Occipital lobe (tissue), 2 donors: Measurements from ENCODE around the genes RPS2, NTHL1, DNASE1L2 and NTN3.

DNA sequence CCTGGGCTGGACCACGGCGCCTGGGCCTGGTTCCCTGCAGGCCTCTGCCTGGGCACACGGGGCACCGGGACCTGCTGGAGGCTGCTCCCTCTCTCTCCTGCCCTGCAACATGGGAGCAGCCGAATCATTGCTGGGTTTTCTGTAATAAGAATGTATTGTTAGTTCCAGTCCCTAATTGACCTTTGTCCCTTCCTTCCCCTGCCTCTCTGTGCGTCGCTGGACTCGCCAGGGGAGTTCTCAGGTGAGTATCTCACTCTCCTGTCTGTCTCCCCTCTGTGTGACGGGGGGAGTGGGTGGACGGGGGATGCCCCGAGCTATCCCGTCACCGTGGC is 13.5 kb downstream of the NME3 start:
- RAMPAGE, long total RNA, result no peak

DNA sequence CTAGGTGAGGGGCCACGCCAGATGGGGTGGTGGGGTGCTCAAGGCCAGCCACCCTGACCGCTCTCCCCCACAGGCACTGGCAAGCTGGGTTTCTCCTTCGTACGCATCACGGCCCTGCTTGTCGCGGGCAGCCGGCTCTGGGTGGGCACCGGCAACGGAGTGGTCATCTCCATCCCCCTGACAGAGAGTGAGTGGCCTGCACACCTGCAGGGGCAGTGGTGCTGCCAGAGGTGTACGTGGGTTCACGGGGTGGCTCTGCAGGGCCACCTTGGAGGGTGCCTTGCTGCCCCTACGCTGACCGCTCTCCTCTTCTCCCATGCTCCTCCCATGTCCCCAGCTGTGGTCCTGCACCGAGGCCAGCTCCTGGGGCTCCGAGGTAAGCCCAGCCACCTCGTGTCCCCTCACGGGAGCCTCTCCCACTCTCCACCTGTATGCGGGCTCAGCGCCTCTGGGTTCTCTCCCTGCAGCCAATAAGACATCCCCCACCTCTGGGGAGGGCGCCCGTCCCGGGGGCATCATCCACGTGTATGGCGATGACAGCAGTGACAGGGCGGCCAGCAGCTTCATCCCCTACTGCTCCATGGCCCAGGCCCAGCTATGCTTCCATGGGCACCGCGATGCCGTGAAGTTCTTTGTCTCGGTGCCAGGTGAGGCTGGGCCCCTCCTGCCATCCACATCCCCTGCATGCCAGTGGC is 3.5 kb downstream of the NME3 start:
- RAMPAGE, long total RNA, result no peak

DNA sequence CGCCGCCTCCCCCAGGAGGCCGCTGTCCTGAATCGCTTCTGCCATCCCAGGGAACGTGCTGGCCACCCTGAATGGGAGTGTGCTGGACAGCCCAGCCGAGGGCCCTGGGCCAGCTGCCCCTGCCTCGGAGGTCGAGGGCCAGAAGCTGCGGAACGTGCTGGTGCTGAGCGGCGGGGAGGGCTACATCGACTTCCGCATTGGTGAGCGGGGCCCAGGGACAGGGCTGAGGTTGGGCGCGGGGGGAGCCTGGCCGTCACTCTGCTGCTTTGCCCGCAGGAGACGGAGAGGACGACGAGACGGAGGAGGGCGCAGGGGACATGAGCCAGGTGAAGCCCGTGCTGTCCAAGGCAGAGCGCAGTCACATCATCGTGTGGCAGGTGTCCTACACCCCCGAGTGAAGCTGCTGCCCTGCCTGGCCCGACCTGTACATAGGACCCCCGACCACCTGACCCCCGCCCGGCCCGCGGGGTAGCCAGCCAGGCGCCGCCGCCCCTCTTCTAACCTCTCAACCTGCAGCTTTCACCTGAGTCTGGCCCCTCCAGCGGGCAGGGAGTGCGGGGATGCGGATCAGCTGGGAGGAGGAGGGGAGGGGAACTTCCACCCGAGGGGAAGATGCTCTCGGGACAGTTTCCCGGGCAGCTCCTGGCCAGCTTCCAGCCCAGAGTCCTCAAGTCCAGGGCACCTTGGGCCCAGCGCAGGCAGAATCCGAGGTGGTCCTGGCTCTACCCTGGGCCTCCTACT is 2.7 kb downstream of the NME3 start:
- RAMPAGE, long total RNA, result no peak

- RAMPAGE, long total RNA, result no peak
Measured at GRCh38 chr16:1825197-1825559, 1.4 kb downstream of the HAGH start.

DNA sequence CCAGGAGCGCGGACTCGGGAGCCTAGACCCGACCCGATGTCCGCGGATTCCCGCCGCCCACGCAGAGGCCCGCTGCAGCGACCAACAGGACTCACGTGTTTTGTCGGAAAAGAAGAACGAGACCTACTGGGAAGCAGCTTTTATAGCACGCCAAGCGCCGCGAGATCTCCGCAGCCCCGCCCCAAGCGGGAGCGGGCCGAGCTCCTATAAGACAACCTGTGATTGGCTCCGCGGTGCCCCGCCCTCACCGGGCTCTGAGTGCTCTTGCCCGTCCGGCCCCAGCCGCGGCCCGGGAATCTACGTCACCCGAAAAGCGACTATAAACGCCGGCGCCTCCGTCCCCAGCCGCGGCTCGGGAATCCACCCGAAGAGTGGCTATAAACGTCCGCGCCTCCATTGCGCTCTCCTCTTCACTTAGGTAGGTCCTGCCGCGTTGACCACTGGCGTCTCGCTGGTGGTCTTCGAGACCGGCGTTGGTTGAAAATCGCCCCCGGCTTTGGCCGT is at the start of gene RPS2:
Gene RPS2 (minus strand): TSS at position 115 of the 504 bp plus-strand sequence.
- RAMPAGE, long total RNA, result start-site peak on the minus strand centred at position 112 of the sequence, 82 bp wide, 98 and 91 reads in 2 replicates; start-site peak on the plus strand centred at position 250 of the sequence, 63 bp wide, 8 and 9 reads in 2 replicates

DNA sequence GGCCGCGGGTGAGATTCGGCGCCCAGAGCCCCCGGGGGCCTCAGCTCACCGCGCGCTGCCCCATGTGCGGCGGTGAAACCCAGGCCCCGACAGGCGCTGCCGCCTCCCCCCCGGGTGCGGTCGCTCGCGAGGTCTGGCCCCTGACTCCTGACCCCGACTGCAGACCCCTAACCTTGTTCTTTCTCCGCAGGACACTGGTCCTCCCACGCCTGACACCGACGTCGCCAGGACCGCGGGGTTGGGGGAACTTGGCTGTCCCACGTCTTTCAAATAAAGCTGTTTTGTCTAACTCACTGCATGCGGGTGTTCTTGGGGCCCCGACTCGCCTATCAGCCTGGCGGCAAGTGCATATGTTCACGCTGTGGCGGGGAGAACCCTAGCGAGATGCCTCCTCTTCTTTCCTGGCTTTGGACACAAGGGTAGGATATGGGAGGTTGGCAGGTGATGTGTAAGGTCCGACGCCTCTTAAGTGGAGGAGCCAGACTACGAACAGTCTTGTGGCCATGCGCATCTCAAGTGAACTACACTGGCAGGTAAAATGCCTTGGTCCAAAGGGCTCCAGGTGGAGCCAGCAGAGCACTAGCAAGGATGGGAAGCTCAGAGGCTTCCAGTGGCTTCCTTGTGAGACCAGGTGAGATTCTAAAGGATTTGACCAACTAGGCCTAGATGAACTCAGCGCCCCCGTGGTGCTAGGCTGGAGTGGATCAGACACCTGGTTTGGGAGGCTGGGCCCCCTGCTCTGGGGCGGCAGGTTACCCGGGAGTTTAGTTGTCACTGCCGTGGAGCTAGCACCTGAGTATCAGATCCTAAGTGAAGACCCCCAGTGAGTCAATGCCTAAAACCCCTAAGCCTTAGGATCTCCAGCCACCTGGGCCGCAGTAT is 831 bp upstream of the RPS2 start:
- RAMPAGE, long total RNA, result no peak

DNA sequence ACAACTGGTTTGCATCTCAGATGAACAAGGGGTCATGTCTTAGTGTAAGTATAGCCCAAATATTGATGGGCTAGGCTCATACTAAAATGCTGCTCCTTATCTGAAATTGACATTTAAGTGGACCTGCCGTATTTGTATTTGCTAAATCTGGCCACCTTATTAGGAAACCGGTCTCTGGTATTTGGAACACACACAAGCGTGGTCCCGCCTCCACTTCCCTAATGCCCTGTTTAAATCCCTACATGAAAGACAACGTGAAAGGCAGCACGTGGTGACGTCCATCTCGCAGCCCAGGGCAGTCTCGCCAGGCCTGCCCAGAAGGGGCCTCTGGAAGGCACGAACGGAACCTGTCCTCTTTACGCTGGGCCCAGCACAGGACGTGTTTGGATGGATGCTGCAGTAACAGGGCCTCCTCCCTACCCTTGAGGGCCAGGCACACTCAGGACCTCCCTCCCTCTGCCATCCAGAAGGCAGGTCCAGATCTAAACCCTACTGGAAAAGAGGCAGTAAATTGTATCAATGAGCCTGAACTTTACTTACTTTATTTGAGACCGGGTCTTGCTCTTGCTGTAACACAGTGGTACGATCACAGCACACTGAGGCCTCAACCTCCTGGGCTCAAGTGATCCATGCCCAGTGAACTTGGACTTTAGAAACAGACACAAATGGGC is 9.4 kb upstream of the NPW start:
- RAMPAGE, long total RNA, result no peak

GRCh38 chr16:2032900-2033827 is 6.5 kb downstream of the NHERF2 start:
- RAMPAGE, long total RNA, result no peak

DNA sequence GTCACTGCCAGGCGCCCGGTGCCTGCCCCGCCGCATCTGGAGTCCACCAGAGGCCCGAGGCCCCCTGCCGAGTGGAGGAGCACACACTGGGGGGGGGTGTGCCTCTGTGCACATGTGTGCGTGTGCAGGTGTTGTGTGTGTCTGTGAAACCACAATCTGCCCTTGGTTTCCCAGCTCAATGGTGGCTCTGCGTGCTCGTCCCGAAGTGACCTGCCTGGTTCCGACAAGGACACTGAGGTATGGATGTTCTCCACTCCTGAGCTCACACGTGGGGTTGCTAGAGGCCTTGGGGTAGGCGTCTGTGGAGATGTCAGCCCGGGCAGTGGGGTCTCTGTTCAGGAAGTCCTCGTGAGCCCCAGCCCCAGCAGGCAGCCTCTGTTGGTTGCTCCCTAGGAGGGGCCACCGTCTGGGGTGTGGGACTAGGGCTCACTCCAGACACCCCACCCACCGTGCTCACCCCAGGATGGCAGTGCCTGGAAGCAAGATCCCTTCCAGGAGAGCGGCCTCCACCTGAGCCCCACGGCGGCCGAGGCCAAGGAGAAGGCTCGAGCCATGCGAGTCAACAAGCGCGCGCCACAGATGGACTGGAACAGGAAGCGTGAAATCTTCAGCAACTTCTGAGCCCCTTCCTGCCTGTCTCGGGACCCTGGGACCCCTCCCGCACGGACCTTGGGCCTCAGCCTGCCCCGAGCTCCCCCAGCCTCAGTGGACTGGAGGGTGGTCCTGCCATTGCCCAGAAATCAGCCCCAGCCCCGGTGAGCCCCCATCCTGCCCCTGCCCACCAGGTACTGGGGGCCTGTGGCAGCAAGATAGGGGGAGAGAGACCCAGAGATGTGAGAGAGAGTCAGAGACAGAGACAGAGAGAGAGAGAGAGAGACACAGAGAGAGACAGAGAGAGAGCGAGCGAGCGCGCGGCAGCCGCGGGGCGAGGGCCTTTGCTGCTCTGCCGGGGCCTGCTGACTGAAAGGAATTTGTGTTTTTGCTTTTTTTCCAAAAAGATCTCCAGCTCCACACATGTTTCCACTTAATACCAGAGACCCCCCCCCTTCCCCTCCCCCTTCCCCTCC is 9.9 kb downstream of the NTHL1 start:
- RAMPAGE, long total RNA, result no peak

- RAMPAGE, long total RNA, result start-site peak on the minus strand at chr16:2047812-2047843, 45 and 29 reads in 2 replicates
Measured at GRCh38 chr16:2047039-2048131, at the start of gene NTHL1. Gene NTHL1, minus strand, starts transcription at chr16:2047834.

DNA sequence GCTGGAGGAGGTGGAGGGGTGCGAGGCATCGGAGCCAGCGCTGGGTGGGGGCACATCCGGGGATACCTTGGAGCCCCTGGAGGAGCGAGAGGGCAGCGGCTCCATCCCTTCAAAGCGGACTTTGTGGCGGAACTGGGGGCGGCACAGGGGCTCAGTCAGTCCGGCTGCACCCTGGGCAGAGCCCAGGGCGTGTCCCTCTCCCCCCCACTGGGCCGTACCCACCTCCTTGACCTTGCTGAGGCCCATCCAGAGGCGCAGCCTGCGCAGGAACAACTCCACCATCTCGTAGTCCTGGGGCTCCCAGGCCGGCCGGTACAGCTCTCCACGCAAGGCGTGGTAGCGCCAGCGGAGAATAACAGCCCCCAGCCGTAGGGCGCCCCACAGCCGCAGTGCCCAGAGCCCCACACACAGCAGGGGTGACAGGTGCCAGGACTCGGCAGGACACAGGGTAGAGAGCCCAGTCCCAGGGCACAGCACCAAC is 42.3 kb downstream of the TSC2 start:
- RAMPAGE, long total RNA, result no peak

DNA sequence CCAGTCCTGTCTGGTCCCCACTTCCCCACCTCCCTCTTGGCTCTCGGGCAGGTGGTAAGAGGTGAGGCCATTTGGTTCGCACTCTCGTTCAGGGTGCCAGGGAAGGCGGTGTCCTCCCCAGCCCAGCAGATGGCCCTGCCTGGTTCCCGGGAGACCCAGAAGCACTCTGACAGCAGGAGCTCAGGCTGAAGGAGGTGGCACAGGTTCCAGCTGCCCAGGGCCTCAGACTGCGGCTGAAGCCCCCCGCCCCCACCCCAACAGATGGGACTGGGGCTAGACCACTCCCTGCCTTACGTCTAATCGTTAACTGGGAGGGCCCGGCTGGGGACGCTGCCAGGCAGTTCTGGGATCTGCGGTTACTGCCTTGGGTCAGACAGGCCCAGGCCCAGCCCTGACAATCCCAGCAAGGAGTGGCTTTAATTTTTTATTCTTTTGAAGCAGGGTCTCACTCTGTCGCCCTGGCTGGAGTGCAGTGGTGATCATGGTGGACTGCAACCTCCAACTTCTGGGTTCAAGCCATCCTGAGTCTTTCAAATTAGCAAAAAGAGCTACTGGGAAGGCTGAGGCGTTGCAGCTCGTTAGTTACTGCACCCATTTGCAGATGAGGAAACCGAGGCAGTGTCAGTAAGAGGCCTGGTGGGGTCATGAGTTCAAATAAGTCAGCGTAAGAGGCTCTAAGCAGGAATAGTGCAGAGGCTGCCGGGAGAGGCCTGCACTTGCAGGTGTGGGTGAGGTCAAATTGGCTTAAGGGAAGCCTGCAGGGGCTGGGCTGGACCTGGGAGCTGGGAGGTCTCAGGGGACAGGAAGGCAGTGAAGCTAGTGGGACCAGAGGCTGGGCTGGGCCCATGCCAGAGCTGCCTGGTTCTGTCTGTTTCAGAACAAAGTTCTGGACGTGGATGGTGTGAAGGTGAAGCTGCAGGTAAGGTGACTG is 2.5 kb downstream of the RAB26 start:
- RAMPAGE, long total RNA, result no peak

DNA sequence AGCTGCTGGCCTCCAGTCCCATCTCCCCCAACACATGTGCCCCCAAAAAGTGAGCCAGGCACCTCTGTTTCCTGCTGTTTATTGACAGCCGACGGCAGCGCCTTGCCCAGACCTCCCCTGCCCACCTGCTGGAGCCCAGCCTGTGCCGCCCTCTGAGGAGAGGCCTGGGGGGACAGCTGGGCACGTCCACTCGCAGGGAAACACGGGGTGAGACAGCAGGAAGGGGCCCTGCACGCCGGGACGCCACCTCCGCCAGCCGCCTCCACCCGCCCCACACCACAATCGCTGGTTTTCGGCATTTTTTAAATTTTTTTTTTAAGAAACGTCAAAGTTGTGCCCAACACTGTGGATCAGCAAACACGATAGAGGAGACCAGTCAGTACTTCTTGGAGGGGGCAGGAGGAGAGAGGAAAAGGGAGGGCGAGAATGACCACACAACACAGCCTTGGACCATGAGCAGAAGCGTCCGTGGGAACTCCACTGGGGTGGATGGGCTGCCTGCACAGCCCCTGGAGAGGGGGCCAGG is 19.2 kb downstream of the CASKIN1 start:
- RAMPAGE, long total RNA, result no peak

DNA sequence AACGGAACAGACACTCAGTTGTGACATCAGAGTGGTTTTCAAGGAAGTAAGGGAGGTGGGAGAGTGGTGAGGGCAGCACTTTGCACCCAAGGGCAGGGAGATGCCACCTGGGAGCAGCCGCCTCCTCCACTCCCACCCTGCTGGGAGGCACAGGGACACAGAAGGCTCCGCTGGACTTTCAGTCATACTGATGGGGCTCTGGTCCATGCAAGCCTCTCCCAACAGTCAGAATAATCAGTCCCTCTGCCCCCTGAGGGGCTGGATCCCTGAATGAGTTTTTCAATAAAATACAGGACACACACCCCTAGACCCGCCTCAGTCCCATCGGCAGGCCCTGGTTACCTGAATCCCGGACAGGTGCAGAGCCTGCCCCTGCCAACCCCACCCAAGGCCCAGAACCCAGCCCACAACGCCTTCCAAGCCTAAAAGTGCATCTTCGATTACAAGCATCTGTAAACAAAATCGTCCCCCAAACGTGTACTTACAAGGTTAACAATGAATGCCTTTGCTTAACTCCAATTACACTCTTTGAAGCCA is 1.5 kb downstream of the PGP start:
- RAMPAGE, long total RNA, result no peak

GRCh38 chr16:2213633-2214514 is 766 bp downstream of the PGP start:
- RAMPAGE, long total RNA, result no peak

- RAMPAGE, long total RNA, result no peak
Measured at GRCh38 chr16:2236326-2237356, at the start of gene DNASE1L2. Gene DNASE1L2, plus strand, starts transcription at chr16:2236444.

- RAMPAGE, long total RNA, result no peak
Measured at GRCh38 chr16:2436984-2437433, 7.8 kb downstream of the CCNF start.

- RAMPAGE, long total RNA, result no peak
Measured at GRCh38 chr16:2470753-2471726, at the start of gene NTN3. Gene NTN3, plus strand, starts transcription at chr16:2471297.

DNA sequence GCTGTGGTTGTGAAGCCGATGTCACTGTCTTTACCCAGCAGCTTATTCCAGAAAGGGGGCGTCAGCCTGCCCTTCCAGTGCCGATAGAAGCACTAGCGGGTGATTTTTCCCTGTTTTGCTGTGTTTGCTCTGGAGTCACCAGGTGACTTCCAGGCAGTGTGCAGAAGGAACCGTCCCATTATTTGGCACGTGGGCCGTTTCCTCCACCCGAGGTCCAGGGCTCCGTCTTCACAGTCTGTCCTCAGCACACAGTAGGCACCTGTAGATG is 1.0 kb downstream of the TBC1D24 start:
- RAMPAGE, long total RNA, result no peak

GRCh38 chr16:2535414-2536032 is 2.3 kb upstream of the PDPK1 start:
- RAMPAGE, long total RNA, result no peak